Tongue (tissue), 2 donors: Measurements from ENCODE around the gene ATP8A1.

DNA sequence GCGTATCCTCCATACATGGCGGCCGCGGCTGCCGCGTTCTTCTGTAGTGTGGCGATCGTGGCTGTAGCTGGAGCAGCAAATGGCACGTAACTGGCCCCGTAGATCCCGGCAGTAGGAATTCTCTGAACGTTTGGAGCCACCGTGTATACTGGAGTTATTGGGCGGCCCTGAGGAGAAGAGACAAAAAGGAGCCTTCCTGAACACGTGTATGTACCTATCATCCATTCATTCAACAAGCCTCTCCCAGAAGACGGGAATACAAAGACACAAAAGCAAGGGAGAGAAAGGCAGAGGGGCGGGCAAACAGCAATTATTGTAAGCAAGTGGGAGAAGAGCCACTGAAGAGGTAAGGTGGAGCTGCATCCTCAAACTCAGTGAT, 90.8 kb downstream of the CHRNA9 start:
- RAMPAGE, long total RNA = no peak

DNA sequence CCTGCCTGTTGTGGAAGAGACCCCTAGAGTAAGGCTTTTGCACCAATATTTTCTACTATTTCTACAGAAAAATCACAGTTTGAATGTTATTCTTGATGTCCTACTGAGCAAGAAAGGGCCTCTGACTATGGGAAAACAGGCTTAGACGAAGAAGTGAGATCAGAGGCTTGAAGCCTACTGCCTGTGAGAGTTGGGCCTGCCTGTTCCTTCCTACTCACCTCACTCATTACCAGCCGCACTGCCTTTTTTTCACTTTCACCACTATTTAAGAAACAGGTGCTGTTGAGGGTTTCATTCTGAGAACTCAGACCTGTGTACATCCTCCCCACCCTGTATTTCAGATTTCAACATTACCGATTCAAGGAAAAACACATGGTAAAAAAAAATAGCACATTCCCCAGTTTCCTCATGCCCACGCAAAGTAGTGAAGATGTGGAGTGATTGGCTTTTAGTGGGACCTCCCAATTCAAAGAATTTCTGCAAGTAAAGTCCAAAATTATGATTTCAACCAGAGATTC, 98.3 kb downstream of the CHRNA9 start:
- RAMPAGE, long total RNA = no peak

DNA sequence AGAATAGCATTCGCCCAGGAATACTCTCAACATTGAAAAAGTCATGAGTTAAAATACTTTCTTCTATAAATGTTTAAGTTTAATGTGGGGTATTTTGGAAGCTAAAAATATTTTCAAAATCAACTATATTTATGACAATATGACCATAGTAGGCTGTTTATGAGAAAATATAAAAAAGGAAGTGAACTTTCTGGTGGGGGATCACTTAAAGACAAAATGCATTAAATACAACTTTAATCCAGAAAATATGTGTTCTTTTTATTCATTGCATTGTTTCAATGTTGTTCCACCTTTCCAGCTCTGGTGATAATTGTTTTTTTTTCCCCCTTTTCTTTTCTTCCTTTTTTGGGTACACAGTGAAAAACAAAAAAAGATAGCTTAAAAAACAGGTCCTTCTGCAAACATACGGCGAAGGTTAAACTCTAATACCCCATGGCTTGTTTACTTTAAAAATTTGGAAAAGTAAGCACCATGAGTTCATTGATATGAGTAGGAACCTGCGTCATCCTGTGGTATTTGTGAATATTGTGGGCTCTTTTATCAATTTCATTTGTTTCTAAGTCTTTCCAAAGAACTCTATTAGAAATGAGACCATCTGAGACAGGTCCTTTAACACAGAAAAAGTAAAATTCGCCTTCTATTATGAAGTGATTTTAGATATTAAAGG, 123.4 kb downstream of the CHRNA9 start:
- RAMPAGE, long total RNA = no peak

GRCh38 chr4:40484591-40485084, 145.0 kb downstream of the RBM47 start:
- RAMPAGE, long total RNA = no peak

- RAMPAGE, long total RNA = no peak
Measured at GRCh38 chr4:40490681-40491221, 138.9 kb downstream of the RBM47 start.

DNA sequence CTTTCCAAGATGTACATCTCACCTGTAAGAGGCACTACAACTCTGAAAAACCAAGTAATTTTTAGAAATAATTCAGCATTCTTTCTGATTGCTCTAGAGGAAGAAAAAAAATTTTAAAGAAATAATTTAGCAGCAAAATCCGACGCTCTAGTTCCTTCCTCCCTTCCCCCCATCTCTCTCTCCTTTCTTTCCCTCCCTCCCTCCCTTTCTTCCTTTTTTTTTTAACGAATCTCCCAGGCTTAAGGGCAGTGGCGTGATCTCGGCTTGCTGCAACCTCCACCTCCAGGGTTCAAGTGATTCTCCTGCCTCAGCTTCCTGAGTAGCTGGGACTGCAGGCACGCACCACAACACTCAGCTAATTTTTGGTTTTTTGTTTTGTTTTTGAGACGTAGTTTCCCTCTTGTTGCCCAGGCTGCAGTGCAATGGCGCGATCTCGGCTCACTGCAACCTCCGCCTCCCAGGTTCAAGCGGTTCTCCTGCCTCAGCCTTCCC, 75.0 kb downstream of the RBM47 start:
- RAMPAGE, long total RNA = no peak

GRCh38 chr4:40702527-40703058, 47.2 kb upstream of the NSUN7 start:
- RAMPAGE, long total RNA = no peak

DNA sequence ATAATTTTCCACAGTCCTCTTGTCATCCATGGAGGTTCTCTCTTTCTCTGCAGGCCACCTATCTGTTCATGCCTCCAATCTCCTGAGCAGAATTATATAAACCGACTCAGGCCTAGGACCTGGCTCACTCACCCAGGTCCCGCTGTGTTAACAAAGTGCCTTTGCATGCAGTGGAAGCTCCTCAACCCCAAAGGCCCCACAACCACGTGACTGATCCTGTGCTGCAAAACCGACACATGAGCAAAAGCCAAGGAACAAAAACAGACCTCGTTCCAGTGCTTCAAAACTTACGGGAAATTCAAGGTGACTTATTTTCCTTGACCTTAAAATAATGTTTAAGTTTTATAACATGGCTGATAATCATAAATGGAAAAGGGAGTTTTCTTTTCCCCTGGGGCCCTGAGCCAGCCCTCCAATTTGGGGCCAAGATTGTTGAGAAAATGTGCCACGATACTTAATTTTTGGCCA, 94.1 kb downstream of the APBB2 start:
- RAMPAGE, long total RNA = no peak

GRCh38 chr4:41258028-41258502, 1.3 kb downstream of the UCHL1 start:
- RAMPAGE, long total RNA = no peak

GRCh38 chr4:41361878-41362162, 105.1 kb downstream of the UCHL1 start:
- RAMPAGE, long total RNA = no peak

- RAMPAGE, long total RNA = no peak
Measured at GRCh38 chr4:41538837-41539691, 1.1 kb downstream of the LIMCH1 start.

- RAMPAGE, long total RNA = no peak
Measured at GRCh38 chr4:41550247-41550695, 12.3 kb downstream of the LIMCH1 start.

- RAMPAGE, long total RNA = no peak
Measured at GRCh38 chr4:41612475-41613238, 74.7 kb downstream of the LIMCH1 start.

GRCh38 chr4:41933894-41934479, 1.2 kb upstream of the TMEM33 start:
- RAMPAGE, long total RNA = no peak

GRCh38 chr4:41991346-41991756, 1.0 kb downstream of the SLC30A9 start:
- RAMPAGE, long total RNA = no peak

DNA sequence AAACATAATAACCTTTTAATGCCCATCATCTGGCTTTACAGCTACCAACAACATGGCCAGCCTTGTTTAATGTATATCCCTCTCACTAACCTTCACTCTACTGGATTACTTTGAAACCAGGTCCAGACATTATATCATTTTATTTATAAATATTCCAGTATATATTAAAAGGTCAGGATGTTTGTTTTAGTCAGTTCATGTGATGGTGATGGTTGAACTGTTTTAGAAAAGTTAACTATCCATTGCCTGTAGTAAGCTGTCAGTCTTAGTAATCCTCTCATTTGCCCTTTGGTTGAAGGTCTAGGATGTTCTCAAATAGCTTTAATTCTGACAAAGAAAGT, 34.7 kb downstream of the SLC30A9 start:
- RAMPAGE, long total RNA = no peak

GRCh38 chr4:42028747-42029561, 38.6 kb downstream of the SLC30A9 start:
- RAMPAGE, long total RNA = no peak

DNA sequence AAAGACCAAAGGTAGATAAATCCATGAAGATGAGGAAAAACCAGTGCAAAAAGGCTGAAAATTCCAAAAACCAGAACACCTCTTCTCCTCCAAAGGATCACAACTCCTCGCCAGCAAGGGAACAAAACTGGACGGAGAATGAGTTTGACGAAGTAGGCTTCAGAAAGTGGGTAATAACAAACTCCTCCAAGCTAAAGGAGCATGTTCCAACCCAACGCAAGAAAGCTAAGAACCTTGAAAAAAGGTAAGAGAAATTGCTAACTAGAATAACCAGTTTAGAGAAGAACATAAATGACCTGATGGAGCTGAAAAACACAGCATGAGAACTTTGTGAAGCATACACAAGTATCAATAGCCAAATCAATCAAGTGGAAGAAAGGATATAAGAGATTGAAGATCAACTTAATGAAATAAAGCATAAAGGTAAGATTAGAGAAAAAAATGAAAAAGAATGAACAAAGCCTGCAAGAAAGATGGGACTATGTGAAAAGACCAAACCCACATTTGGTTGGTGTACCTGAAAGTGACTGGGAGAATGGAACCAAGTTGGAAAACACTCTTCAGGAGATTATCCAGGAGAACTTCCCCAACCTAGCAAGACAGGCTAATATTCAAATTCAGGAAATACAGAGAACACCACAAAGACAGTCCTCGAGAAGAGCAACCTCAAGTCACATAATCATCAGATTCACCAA, 52.9 kb downstream of the SLC30A9 start:
- RAMPAGE, long total RNA = no peak

DNA sequence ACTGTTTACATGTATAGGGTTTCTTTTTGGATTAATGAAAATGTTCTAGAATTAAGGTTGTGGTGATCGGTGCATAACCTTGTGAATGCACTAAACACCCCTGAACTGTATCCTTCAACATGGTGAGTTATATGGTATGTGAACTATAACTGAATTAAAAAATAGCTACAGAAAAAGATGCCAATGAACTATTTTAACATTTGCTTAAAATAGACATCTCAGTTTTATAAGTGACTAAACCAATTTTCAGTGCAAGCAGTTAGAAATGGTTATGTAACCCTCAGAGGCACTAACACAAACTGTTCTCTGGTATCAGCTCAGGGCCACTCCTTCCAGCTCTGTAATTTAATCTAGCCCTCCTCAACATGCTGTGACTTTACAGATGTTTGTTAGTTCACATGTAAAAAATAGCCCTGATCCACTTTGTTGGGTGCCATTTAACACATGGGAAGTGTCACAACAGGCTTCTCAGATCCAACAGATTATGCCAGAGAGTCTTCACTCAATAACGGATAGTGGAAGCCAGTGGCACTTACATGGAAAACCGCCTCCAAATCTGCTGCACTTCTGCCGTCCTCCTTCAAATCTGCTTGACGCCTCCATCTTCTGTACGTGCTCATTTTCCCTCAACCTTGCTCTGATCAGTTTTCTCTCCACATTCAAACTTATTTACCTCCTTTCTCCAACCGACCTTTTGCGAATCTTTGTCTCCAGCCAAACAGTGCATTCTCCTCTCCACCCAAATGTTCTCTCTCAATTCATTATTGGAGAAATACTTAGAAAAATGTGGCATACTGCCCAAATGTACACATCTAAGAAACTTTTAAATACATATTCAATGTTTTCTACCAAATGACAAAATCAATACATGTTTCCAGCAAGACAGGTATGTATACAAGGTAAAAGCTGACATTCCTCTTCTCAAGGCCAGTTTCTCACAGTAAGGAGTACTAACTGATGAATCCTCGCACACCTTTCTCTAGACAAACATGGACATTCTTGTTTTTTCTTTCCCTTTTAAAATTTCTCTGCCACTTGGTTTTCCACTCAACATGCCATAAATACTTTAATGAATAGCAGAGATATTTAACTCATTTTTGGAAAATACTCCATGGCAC, 51.5 kb downstream of the ATP8A1 start:
- RAMPAGE, long total RNA = no peak

- RAMPAGE, long total RNA = no peak
Measured at GRCh38 chr4:42656758-42658029, at the start of gene ATP8A1. Gene ATP8A1, minus strand, starts transcription at chr4:42657105.